LHCN-M2 (cell line): ENCODE measurements around a stretch of chr14.

DNA sequence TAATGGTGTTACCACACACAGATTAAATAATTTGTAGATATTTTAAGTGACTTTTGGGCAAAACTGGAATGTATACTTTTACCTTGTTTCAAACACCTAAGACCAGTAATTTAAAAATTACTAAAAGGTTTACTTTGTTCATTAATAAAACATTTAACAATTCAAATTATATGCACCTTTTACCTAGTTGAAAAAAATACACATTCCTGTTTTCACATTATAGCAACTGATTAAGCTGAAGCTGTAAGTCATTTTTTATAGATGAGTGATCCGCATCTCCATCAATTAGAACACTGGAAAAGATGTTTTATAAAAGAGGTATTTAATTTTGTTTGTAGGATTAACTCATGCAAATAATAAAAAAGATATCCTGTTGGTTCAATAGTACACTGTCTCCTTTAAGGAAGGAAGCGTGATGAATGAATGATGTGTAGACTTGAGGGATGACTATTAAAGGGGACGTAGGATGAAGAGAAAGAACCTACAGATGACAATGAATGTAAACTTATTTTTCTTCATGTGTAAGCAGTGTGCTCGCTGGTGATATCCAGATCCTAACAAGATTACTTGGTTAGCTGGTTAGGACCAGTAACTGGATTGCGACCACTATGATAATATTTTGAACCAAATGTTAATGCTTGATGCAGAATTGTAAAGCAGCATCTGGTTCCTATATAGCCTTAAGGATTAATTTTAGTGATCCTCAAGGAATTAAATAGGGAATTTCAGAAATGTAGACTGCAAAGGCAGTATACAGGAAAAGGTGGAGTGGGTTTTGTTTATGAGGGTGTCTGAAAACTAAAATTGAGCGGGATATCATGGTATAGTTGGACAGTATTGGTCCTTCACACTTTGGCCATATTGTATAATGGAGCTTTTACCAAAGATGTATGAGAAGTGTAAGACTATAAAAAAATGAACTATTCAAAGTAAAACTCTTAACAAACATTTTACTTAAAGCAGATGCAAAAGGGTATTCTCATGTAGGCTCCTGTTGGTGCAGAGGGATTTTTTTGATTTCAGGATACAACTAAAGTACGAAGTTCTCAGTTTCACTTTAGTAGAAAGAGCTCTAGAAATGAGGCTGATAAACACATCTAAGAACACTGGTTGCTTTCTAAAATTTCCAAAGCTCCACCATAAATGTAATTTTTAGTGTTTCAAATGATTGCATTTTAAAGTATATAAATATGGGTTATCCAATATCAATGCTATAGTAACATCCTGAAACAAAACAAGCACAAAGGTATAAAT lies 2.7 kb downstream of the ARF6 start:
- RAMPAGE, long total RNA = no peak

- RAMPAGE, long total RNA = no peak
These were observed 18.8 kb downstream of the ARF6 start for GRCh38 chr14:49911685-49912167.

GRCh38 chr14:49986534-49987206 lies 93.8 kb downstream of the ARF6 start:
- RAMPAGE, long total RNA = no peak

GRCh38 chr14:50001850-50002291 lies 109.0 kb downstream of the ARF6 start:
- RAMPAGE, long total RNA = no peak

DNA sequence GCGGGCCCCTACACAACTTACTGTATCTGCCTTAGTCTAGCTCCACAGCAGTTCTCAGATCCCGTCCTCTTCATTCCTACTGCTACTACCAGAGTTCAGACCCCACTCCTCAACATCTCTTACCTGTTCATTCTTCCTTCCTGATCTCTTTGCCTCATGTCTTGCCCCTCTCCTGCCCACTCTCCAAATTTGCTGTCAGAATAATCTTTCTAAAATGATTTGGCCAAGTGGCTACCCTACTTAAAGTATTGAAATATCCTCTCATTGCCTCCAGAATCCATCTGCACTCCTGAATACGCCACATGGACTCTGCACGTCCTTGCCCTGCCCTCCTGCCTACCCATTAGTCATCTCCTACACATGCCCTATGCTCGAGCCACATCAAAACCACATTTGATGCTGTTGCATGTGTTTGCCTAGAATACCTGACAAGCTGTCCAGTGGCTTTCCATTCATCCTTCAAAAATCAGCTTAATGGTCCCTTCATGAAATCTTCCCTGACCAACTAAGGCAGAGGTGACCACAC lies 17.1 kb downstream of the VCPKMT start:
- RAMPAGE, long total RNA = no peak

DNA sequence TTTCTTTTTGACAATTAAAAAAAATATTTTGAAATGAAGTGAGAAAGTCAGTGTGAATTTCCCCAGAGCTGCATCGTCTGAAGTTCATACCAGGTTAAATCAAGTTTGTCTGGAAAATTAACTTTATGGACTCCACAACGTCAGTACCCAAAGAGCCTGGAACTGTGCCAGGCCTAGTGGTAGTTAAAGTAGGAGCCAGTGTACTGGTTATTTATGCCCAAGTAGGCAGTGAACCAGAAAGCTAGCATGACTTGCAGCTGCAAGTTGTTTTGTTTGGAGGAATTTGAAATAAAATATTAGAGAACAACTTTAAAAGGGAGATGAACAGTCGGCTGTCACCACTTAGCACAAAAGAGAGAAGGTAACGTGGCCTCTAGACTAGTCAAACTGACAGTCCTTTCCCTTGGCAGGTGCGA lies 3.0 kb upstream of the CDKL1 start:
- RAMPAGE, long total RNA = no peak

GRCh38 chr14:50560903-50561342 lies 978 bp downstream of the ATL1 start:
- RAMPAGE, long total RNA = no peak

DNA sequence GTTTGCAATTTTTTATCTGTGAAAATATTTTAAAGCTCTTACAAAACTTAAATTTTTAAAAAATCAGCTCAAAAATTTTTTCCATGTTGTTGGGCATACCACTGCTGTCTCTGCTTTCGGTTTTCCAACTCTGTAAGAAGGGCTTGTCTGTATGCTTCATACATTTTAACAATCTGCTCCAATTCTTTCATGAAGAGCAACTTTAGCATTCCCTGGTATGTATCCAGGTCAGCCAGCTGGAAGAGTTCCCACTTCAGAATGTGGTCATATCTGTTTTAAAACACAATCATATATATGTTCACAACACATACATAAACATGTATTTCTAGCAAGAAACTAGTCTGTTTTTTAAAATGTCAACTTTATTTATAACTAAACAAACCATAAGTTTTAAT lies 33.0 kb downstream of the SAV1 start:
- RAMPAGE, long total RNA = no peak

- RAMPAGE, long total RNA = no peak
These were observed 2.9 kb downstream of the SAV1 start for GRCh38 chr14:50665060-50665663.

GRCh38 chr14:50752468-50753150 lies 78.4 kb downstream of the NIN start:
- RAMPAGE, long total RNA = no peak

DNA sequence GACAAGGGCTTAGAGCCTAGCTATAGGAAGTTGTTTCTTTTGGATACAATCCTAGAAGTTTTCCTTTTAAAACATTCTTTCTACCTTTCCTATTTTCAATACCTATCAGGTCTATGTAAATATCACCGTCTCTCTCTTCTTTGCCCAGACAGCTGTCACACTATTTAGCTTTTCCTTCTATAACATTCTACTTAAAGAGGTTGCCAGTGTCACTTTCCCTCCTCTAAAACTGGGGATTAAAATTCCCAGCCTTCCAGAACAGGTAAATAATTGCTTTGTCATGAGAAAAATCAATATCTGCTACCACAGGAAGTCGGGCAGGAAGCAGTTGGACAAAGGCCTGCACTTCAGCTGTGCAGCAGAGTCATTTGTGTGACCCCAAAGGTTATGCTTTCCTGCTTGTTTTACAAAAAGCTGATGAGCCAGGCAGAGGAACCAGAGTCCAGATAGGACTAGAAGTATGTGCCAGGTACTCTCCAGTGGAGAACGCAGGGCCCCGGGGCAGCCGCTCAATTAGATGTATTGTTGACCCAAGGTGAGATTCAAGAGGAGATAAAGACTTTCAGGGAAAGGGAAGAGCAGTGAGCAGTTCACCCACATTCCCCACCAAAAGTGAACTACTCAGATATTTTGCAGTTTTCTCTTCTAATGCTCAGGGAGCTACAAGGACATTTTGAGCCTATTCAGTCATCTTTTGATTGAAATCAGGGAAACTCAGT lies 117.1 kb upstream of the FRMD6 start:
- RAMPAGE, long total RNA = no peak

- RAMPAGE, long total RNA = no peak
These were observed 60.0 kb upstream of the GNG2 start for GRCh38 chr14:51800345-51800860.

- RAMPAGE, long total RNA = no peak
These were observed 49.3 kb upstream of the RTRAF start for GRCh38 chr14:51940046-51940414.

- RAMPAGE, long total RNA = no peak
These were observed 26.0 kb upstream of the RTRAF start for GRCh38 chr14:51963214-51963789.

GRCh38 chr14:52020730-52021470 lies 31.6 kb downstream of the RTRAF start:
- RAMPAGE, long total RNA = no peak

- RAMPAGE, long total RNA = no peak
These were observed 23.7 kb downstream of the NID2 start for GRCh38 chr14:52045142-52045491.

DNA sequence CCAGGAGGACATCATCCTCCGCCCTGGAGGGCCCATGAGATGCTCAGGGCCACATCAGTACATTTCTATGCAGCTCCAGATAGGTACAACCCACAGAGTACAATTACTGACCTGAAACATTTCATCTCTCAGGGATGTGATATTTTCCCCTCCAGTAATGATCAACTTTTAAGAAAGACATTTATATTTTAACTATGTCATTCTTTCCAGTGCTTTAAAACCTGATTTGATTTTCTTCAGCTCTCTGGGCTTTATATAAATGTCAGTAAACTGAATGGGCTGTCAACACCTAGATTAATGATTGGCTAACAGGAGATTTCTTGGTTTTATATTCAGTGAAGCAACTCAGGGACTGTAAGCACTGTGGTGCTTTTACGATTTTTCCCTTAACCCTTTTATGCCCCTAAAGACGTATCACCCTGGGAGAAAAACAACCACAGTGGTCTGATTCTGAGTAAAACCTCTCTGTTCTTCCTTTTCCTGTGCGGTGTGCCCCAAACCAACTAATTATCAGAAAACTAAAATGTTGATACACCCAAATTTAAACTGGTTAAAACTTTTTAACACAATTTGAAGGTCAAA lies 37.9 kb downstream of the PTGER2 start:
- RAMPAGE, long total RNA = no peak

DNA sequence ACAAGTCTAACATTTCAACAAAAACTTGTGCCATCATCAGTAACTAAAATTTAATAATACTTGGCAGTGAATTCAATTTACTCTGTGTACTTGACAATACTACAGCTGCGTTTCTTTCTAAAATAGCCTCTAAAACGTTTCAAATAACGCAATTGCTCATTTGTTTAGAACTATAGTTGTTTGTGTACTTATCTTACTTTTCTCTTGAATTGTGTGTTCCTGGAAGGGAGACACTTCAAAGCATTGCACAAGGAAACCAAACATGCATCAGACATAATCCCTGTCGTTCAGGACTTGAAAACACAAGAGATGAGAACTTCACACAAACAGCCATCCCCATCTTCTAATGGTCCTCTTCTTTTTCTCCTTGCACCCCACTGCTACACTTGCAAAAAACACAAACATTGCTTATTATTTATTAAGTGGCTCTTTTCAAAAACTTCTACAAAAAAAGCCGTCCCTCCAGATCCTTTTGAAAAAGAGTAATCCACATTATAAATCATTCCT lies 38.5 kb downstream of the PTGER2 start:
- RAMPAGE, long total RNA = no peak

GRCh38 chr14:52641618-52642290 lies 53.6 kb downstream of the ERO1A start:
- RAMPAGE, long total RNA = no peak

DNA sequence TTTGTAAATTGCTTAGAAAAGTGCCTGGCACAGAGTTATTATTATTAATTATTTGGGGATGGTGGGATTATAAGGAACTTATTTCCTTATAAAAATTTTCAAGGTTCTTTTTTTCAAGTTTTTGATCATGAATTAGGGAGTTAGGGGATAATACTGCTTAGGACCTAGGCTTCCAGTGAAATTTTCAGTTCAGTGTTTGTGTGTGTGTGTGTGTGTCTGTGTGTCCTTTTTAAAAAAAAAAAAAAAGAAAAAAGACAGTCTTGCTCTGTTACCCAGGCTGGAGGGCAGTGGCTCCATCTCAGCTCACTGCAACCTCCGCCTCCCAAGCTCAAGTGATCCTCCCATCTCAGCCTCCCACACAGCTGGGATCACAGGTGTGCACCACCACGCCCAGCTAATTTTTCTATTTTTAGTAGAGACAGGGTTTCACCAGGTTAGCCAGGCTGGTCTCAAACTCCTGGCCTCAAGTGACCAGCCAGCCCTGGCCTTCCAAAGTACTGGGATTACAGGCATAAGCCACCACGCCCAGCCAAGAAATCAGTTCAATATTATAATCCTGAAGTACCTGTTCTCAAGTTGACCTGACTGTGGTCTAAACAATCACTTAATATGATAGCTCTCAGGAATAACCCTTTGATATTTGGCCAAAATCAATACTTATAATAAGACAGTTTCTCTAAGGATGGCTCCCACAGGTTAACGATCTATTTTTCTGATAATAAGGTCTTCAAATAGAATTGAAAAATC lies 35.6 kb downstream of the ERO1A start:
- RAMPAGE, long total RNA = no peak